HTR-8/SVneo (cell line): ENCODE results near the gene ARHGEF19.

DNA sequence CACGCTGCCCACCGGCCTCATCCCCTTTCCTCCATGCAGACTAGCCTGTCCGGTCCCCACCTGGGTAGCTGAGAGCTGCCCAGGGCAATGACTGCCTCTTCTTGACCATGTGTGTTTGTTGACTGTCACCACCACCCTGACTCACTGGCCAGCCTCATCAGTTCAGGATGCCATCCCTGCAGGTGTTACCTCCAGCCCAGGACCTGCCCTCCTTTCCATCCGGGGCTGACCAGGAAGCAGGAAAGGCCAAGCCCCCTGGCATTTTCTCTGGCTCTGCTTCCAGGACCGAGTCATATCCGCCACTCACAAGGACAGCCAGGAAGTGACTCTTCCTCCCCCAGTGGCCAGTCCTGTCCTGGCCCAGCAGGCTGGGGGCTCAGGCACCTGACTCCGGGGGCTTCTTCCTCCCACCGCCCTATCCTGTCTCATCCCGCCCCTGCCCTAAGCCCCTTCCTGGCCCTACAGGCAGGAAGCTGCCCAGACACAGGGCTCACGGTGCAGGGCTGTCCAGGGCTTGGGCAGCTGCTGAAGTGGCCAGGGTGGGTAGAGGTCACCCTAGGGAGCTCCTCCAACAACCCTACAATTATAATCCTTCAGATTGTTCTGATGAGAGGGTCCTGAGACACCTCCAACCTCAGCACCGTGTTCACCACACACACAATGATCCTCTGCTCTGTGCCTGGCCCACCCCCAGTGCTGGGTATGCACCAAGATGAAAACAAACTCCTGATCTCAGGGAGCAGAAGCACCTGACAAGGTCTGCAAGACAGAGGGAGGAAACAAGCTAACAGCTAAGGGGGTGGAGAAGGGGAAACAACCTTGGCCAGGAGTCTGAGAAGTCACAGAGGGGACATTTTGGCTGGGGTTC, 16.9 kb downstream of the EPHA2 start:
- RRBS = no CpG with 5 or more reads among the region's 11 CpGs

DNA sequence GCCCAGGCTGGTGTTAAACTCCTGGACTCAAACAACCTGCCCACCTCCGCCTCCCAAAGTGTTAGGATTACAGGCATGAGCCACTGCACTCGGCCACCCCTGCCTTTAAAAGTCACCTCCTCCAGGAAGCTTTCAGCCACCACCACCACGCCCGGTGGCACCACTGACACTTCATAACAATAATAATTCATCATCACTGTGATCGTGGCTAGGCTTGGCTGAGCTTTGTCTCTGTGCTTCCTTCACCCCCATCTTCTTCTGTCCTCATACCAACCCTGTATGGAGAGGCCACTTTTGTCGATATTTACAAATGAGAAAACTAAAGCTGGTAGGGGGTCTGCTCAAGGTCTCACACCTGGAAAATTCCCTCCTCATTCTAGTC, 12.8 kb upstream of the EPHA2 start:
- RRBS = no CpG with 5 or more reads among the region's 6 CpGs

- RRBS = no CpG with 5 or more reads among the region's 16 CpGs
These were observed at the start of gene ARHGEF19 for GRCh38 chr1:16212051-16213056. Gene ARHGEF19, minus strand, starts transcription at chr1:16212652.

DNA sequence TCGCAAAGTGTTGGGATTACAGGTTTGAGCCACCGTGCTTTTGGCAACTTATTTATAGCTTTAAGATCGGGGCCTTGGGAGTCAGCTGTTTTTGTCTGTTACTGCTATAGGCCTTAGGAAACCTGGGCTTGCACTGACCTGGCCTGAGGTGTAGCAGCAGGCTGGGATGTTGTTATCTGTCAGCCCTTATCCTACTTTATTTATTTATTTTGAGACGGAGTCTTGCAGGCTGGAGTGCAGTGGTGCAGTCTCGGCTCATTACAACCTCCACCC, 11.4 kb downstream of the SZRD1 start:
- RRBS = no CpG with 5 or more reads among the region's 5 CpGs

- RRBS = no CpG with 5 or more reads among the region's 10 CpGs
These were observed 1.7 kb downstream of the NECAP2 start for GRCh38 chr1:16442178-16442618.

DNA sequence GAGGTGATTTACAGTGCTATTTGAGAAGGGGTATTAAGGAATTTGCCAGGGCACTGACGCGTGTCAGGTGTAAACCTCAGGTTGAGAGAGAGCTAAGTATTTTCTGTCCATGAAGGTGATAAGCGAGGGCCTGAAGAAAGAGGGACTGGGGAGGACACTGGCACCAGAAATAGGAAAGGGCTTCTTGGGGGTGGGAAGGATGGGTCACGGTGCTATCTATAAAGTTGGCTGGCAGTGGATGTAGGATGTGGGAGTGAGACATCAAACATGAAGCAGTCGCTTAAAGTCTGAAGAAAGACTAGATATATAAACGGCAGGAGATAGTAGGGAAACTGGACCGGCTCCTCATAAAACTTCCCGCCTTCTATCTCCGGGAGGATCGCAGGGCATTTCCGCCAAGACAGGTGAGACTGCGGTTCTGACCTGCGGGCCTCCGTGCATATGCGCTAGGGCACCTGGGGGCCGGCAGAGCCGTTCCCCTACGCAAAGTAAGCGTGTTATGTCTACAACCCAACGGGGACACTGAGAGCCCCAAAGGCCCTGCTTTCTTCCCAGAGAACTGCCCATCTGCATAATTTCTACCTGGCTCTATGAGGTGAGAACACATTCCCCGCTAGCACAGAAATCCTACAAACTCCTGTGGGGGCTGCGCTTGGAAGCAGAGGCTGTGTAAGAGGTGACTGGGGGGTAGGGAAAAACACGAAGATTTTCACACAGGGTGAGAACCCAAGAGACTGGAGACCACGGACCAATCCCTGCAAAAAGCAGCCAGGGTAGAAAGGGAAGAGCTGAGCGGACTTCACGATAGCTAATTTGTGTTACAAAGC, 72.8 kb downstream of the NECAP2 start:
- RRBS = no CpG with 5 or more reads among the region's 26 CpGs

DNA sequence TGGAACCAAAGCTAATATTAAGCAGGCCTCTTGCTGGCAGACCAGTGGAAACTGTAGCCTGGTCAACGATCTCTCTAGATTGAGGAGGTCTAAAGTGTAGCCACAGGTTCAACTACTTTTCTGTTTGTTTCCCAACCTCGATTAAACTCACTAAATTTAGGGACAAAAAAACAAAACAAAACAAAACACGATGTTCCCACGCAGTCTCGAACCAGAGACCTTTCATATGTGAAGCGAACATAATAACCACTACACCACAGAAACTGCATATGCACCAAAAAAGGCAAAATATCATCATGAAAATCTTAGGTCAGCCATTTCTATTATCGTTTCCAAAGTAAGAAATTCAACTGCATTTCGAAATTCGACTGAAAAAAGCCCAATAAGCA, 106.9 kb downstream of the NECAP2 start:
- RRBS = no CpG with 5 or more reads among the region's 9 CpGs

DNA sequence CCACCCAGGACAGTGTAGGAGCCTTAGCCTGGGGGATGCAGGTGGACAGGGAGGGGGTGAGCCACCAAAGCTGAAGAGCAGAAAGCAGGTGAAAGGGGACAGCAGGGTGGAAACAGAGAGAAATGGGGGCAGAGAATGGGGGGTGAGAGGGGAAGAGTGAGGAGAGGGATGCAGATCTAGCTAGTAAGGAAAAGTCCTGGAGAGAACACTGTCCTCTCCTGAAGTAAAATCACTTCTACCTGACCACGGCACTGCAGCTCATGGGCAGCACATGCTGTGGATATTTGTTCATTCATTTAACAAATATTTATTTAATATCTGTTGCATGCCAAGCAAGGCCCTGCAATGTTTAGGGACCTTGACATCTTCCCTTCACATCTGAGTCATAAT, 167.5 kb downstream of the NECAP2 start:
- RRBS = no CpG with 5 or more reads among the region's 1 CpG

- RRBS = no CpG with 5 or more reads among the region's 10 CpGs
These were observed 171.9 kb downstream of the NECAP2 start for GRCh38 chr1:16612288-16612885.

DNA sequence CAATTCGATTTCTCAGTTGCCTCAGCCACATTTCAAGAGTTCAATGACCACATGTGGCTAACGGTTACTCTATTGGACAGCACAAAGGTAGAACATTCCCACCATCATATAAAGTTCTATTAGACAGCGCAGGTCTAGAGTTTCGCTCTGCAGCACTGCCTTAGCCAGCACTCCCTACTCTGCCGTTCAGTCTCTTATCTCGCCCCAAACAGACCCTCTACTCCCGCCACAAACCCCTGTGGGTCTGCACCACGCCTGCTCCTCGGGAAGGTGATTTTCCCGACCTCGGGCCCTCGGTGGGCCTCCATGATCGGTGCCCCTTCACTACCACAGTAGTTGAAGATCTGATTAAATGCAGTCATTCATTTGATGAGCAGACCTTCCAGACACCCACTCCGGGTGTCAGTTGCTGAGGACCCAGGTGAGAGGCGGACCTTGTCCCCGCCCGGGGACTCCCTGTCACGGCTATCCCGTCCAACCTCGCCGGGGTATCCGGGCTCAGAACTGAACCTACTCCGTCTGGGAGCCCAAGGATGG, 203.5 kb downstream of the NECAP2 start:
- RRBS = no CpG with 5 or more reads among the region's 23 CpGs

- RRBS = no CpG with 5 or more reads among the region's 5 CpGs
These were observed 155.1 kb upstream of the CROCC start for GRCh38 chr1:16766660-16767051.

- RRBS = no CpG with 5 or more reads among the region's 27 CpGs
These were observed 12.4 kb downstream of the MFAP2 start for GRCh38 chr1:16967937-16968509.

DNA sequence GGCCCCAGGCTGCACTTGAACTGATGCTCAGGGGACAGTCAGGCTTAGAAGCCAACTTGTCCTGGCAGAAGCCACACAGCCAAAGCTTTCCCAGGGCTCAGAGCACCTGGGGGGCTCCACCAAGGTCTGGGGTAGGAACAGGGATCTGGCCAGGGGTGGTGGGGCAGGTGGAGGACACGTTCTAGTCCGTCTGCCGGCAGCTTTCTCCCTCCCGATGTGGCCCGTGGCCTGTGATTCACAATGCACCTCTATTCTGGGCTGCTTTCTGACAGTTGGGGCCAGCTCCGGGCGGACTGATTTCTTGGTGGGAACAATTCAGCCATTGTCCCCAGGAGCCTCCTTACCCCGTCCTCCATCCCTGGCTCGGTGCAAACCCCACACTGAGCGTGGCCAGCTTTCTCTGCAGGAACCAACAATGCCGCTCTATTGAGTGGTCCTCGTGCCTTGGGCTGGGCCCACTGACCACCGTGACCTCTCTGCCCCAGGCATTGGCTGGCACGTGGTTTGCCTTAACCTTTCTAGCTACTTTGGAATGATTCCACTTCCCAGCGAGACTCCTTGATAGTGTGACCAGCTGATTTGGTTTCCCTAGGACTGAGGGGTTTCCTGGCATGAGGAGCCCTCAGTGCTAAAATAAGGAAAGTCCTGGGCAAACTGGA, 29.8 kb downstream of the PADI2 start:
- RRBS = 93% methylated on average over 4 of the region's 15 CpGs

DNA sequence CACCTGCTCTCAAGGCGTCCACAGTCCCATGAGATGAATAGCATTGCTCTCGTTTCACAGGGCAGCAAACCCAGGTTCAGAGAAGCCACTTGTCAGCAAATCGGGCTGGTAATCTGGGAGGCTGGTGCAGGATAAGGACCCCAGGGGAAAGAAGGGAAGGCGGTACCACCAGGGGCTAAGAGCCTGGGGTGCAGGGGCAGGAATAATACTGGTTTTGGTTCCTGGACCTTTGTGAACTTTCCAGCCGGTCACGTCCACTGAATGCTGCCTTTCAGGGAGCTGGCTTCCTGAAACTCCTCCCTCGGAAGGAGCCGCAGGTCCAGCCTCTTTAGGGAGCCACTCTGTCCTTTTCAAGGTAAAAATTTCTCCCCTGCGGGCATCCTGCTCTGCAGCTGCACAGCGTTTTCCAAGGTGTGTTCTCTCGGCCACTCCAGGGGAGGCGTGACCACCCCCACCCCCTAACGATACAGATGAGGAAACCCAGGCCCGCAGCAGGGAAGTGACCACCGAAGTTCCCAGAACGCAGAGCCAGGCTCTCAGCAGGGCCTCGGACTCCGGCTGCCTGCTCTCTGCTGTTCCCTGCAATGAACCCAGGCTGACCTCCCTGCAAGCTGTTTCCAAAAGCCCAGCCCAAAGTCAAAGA, 21.5 kb downstream of the PADI2 start:
- RRBS = no CpG with 5 or more reads among the region's 18 CpGs

- RRBS = no CpG with 5 or more reads among the region's 5 CpGs
These were observed 5.2 kb downstream of the PADI6 start for GRCh38 chr1:17377332-17377551.

DNA sequence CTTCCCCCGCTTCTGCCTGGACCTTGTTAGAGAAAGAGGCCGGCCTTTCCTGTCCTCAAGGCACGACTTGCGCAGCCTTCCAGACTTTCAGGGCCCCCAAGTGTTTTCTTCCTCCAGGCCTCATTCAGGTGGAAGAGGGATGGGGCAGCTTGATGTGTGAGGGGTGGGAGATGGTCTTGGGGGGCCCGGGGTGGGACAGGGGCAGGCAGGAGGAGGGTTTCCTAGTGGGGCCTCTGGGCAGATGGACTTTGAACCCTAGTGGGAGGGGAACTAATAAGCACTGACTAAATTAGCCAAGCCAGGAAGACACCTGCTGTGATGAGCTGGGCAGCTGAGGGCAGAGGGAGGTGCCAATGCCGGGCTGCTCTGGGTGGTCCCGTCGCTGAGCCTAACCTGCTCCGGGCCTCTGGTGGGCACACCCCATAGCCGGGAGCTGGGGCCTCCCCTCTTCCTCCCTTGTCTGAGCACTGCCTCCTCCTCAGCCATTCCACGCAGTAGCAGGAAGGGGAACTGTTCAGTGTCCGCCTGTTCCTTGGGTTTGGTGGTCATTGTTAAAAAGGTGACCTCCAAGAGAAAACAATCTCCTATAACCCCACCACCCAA, 36.6 kb downstream of the ARHGEF10L start:
- RRBS = 83% methylated on average over 5 of the region's 12 CpGs

- RRBS = no CpG with 5 or more reads among the region's 14 CpGs
These were observed 90.5 kb downstream of the ARHGEF10L start for GRCh38 chr1:17629839-17630567.

- RRBS = 23% methylated on average over 9 of the region's 38 CpGs
These were observed 1.3 kb downstream of the IGSF21 start for GRCh38 chr1:18108790-18109411.

- RRBS = 60% methylated on average over 1 of the region's 4 CpGs
These were observed 25.1 kb downstream of the IGSF21 start for GRCh38 chr1:18132652-18133089.